Endothelial cell (in vitro differentiated cells): Measurements from ENCODE around the genes TMEM259 and ARHGAP45.

DNA sequence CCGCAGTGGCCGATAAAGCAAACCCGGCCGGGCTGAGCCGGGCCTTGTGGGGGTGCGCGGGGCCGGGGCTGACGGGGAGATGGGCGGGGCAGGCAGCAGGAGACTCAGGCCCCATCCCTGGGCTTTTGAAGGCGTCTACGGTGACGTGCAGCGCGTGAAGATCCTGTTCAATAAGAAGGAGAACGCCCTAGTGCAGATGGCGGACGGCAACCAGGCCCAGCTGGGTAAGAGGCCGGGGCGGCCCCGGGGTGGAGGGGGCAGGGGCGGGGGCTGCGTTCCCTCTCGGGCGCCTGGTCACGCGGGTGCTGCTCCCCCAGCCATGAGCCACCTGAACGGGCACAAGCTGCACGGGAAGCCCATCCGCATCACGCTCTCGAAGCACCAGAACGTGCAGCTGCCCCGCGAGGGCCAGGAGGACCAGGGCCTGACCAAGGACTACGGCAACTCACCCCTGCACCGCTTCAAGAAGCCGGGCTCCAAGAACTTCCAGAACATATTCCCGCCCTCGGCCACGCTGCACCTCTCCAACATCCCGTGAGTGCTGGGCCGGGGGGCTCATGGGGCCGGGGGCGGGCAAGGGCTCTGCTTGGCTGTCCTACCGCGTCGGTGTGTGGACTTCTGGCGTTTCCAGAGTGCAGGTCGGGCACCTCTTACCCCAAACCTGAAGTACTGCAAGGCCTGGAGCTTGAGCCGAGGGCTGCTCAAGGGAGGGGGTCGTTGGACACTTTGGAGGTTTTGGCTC, 11.1 kb downstream of the PTBP1 start:
- PRO-cap = no peak

- PRO-cap = no peak
These were observed 11.6 kb downstream of the PLPPR3 start for GRCh38 chr19:809805-810900.

GRCh38 chr19:891566-892337, 1.2 kb downstream of the MED16 start:
- PRO-cap = no peak

DNA sequence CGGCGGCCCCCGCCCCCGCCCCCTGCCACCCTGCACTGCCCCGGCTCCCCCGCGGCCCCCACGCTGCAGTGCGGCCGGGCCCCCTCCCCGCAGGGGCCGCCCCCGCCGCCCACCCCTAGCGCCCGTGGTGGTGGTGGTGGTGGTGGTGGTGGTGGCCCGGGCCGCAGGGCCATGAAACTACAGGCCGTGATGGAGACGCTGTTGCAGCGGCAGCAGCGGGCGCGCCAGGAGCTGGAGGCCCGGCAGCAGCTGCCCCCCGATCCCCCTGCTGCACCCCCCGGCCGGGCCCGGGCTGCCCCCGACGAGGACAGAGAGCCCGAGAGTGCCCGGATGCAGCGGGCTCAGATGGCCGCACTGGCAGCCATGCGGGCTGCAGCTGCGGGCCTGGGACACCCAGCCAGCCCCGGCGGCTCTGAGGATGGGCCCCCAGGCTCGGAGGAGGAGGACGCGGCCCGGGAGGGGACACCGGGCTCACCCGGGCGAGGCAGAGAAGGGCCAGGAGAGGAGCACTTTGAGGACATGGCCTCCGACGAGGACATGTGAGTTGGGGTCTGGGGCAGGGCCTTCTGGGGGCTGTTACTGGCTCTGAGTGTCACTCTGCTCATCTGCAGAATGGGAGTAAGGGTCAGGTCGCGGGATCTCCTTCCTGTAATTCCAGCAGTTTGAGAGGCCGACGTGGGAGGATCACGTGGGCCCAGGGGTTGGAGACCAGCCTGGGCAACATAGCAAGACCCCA, 3.7 kb downstream of the ARID3A start:
- PRO-cap = no peak

DNA sequence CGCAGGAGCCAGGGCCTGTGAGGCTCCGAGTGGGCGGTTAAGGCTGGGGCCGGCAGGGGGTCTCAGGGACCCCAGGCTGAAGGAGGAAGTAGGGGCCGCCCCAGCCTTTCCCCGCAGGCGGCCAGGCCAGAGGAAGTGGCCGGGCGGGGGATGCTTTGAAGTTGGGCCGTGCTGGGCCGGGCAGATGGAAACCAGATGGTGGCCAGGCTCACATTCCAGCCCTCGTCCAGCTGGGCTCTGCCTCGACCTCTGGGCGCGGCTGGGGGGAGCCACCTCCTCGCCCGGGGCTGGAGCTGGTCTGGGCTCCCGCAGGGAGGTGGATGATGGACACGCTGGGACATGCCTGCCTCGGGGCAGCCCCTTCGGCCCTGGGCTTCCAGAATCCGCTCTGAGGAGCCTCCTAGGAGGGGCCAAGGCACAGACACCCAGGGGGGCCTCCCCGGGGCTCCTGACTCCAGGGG, 7.4 kb downstream of the ARID3A start:
- PRO-cap = no peak

- PRO-cap = unidirectional peak, minus-strand start at chr19:953251
These were observed 27.6 kb downstream of the ARID3A start for GRCh38 chr19:953064-954177.

GRCh38 chr19:971789-972803, 12.0 kb upstream of the WDR18 start:
- PRO-cap = no peak

GRCh38 chr19:982516-983277, 1.4 kb upstream of the WDR18 start:
- PRO-cap = no peak

- PRO-cap = no peak
These were observed 4.4 kb downstream of the TMEM259 start for GRCh38 chr19:1016389-1017038.

- PRO-cap = bidirectional peak, plus-strand start at chr19:1020499, minus-strand start at chr19:1020520; bidirectional peak, plus-strand start at chr19:1021517, minus-strand start at chr19:1021123
These were observed at the start of gene TMEM259 for GRCh38 chr19:1020374-1021450. Gene TMEM259 (minus strand): TSS chr19:1021123.

DNA sequence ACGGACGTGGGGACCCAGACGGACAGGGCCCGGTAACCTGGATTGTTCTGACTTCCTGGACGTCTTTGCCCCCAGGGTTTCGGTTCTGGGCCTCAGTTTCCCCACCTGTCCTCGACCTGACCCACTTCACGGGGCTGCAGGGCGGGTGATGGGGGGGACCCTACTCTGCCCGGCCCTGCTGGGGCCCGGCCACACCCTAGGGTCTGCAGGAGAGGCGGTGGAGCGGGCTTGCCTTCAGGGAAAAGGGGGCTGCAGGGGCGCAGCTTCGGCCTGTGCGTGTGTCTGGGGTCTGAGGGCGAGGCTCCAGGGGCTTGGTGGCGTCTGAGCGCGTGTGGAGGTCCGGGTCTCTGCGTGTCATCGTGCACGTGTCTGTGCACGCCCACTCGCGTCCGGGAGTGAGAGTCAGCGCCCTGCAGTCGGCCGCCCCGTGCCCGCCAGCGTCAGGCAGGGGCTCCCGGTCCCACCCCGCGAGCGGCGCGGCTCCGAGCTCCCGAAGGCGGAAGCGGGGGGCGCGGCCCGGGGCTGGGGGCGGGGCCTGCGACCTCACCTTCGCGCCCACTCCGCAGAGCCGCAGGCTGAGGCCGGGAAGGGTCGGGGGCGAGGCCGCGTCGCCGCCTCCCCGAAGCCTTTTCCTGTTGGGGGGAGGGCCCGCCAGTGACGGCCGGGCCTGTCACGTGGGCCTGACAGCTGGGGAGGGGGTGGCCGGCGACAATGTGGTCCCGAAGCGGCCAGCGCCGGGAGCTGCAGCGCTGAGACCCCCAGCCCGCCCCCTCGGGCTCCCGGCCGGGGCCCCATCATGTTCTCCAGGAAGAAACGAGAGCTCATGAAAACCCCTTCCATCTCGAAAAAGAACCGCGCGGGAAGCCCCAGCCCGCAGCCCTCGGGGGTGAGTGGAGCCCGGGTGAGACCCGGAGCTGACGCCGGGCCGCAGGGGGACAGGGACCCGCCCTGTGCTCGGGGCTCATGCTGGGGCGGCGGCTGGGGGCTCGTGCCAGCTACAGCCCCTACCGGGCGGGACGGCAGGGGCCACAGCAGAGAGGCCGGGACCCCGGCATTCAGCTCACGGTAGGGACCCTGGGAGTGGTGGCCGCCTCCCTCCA, at the start of gene ARHGAP45:
Gene ARHGAP45, plus strand, starts transcription at position 558 of the 1,100 bp plus-strand sequence.
- PRO-cap = unidirectional peak, plus-strand start at position 573 of the sequence

GRCh38 chr19:1068437-1069046, 1.6 kb downstream of the ARHGAP45 start:
- PRO-cap = no peak

DNA sequence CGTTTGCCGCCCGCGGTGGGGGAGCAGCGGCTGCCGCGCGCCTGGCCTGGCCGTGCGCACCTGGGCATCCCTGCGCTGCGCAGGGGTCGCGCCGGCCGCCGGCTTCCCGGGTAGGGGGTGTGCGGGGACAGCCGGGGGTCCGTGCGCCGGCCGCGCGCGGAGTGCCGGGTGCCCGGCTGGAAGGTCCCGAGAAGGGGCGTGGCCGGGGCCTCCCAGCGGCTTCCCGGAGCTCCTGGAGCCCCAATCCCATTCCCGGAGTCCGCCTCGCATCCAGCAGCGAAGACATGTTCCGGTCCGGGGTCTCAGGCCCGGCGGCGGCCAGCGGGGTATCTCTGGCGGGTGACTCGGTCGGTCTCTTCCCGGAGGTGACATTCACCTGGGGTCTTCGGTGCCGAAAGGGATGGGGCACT, 4.5 kb downstream of the ARHGAP45 start:
- PRO-cap = no peak

DNA sequence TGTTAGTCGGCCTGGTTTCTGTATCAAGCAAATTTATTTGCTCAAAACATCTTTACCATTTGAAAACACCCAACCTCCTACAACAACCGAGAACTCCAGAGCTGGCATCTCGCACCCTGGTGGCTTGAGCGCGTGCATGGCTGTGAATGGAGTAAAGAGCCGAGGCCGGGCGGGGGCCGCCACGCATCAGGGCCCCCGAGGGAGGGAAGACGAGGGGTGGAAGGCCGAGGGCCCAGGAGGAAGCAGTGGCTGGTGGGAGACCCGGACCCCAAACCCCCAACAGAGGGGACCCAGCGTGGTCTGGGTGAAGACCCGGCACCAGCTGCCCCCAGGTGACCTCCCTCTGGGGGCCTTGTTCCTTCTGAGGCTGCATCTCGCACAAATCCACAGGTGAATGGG, 7.0 kb downstream of the POLR2E start:
- PRO-cap = no peak

DNA sequence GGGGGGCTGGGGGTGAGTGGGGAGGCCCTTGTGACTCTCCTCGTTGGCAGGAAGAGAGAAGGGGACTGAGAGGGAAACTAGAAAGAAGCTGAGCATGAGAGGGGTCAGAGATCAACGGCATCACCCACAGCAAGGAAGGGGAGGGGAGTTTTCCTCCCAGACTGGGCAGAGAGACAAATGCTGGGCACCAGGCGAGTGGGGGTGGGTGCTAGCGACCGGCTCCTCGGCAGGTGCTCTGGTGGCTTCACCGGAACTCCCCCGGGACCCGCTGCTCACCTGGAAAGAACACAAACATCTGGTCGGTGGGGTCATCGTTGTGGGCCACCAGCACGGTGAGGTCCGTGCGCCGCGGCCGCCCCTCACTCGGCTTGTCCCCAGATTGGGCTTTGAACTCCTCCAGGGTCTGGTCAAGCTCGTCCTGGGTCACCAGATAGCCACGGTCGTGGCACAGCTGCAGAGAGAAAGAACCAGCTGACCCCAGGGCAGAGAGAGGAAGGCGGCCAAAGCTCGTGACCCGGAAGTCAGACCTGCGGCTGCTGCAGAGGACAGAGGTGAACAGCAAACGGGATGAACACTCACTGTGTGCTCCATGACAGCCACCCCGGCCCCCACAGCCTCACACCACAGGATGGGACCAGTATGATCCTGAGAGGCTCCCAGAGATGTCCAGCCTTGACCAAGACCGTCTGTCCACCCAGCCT, 1.4 kb downstream of the POLR2E start:
- PRO-cap = no peak

GRCh38 chr19:1102333-1102772, 1.4 kb upstream of the GPX4 start:
- PRO-cap = unidirectional peak, plus-strand start at chr19:1102641

- PRO-cap = no peak
These were observed 7.0 kb downstream of the GPX4 start for GRCh38 chr19:1110710-1111357.

DNA sequence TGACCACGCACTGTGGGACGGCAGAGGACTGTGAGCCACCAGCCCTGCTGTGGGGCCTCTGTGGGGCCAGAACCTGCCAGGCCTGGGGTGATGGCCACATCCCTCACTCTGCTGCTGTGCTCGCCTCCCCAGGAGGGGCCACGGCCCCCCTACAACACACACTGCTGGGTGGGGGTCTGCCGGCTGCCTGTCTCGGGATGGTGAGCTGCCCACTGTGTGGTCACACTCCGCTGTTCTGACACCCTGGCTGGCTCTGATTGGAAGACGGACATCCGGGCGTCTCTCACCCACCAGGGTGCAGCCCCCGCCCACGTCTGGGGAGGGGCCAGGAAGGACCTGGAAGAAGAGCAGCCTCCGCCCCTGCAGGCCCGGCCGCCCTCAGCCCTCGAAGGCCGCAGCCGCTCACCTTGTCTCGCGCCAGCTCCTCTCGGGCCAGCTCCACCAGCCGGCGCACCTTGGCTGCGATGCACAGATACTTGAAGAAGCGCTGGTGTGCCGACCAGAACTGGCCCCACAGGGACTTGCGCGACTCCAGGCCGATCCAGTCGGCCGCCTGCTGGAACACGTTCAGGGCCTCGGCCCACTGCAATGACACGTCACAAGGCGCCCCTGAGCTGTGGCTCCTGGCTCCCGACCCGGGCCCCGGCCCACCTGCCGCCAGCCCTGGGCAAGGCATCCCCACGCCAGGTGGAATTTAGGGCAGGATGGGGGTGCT, 13.3 kb downstream of the GPX4 start:
- PRO-cap = no peak

GRCh38 chr19:1126054-1126522, 22.3 kb downstream of the GPX4 start:
- PRO-cap = no peak

- PRO-cap = no peak
These were observed 32.1 kb downstream of the GPX4 start for GRCh38 chr19:1135490-1136664.